ENCODE results near the gene SFR1.

DNA sequence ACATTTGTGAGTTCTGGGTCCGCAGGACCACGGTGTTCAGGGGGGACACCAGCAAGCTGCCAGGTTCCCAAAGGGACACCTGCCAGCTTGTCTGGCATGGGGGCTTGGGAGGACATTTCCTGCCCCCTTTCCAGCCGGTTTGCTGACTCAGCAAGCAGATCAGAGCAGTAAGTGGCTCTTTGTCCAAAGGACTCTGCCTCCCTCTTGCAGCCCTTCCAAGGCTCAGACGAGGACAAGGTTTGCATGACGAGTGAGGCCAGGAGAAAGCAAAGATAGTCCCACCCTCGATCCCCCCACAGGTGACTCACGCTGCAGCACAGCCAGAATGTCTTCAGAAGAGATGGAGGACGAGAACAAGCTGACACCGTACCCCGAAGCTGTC lies 49.0 kb downstream of the COL17A1 start:
- PRO-cap: no peak

- PRO-cap: bidirectional peak, plus-strand start at chr10:104122171, minus-strand start at chr10:104122055
Observed at GRCh38 chr10:104121788-104122198, at the start of gene SFR1. Gene SFR1 (plus strand): TSS chr10:104122171.

DNA sequence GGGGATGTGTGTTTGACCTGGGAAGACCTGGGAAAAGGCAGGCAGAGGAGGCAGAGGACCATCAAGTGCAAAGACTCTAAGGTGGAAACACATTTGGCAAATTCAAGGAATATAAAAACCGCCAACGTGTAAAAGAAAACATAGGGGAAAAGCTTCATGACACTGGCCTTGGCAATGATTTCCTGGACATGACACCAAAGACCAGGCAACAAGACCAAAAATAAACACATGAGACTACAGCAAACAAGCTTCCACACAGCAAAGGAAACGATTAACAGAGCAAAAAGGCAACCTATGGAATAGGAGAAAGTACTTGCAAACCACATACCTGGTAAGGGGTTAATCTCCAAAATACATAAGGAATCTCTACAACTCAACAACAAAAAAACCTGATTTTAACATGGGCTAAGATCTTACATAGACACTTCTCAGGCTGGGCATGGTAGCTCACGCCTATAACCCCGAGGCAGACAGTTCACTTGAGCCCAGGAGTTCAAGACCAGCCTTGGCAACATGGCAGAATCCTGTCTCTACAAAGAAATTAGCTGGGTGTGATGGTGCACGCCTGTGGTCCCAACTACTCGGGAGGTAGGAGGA lies 3.6 kb downstream of the GSTO1 start:
- PRO-cap: no peak

DNA sequence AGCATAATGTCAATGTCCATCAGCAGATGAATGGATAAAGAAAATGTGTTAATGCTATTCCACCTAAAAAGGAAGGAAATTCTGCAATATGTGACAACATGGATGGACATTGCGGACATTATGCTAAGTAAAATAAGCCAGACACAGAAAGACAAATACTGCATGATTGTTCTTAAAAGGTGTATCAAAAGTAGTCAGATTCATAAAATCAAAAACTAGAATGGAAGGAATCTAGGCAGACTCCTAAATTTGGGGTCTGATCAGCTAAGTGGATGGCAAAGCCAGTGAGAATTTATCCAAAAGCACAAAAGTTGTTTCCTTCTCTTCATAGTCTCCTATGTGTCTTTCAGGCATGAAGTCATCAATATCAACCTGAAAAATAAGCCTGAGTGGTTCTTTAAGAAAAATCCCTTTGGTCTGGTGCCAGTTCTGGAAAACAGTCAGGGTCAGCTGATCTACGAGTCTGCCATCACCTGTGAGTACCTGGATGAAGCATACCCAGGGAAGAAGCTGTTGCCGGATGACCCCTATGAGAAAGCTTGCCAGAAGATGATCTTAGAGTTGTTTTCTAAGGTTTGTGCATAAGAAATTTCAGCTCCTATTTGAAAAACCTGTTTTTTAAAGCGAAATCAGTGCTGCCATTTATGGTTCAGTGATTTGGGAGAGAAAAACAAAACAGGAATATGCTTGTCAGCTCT lies 4.7 kb downstream of the GSTO1 start:
- PRO-cap: no peak

GRCh38 chr10:104274627-104275841 lies 6.0 kb downstream of the GSTO2 start:
- PRO-cap: unidirectional peak, plus-strand start at chr10:104275130

DNA sequence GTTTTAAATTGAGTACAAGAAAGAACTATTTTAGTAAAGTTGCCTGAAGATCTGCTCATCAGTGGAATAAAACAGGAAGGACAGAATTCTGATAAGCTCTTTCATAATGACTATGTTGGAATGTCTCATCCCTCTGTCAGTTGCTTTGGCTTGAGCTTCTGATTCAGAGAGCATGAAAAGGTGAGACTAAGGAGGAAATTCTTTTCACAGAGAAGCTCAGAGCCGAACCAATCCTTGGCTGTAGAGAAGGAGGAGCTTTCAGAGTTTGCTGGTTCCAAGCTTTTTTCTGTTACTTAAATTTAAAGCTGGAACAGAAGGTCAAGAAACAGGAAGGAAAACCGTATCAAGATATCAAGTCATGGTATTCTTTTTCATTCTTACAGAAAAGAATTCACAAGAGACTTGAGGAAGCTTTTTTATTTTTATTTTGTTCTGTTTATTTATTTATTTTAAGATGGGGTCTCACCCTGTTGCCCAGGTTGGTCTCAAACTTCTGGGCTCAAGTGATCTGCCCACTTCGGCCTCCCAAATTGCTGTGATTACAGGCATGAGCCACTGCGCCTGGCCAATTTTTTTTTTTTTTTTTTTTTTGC lies 24.1 kb downstream of the GSTO2 start:
- PRO-cap: no peak

DNA sequence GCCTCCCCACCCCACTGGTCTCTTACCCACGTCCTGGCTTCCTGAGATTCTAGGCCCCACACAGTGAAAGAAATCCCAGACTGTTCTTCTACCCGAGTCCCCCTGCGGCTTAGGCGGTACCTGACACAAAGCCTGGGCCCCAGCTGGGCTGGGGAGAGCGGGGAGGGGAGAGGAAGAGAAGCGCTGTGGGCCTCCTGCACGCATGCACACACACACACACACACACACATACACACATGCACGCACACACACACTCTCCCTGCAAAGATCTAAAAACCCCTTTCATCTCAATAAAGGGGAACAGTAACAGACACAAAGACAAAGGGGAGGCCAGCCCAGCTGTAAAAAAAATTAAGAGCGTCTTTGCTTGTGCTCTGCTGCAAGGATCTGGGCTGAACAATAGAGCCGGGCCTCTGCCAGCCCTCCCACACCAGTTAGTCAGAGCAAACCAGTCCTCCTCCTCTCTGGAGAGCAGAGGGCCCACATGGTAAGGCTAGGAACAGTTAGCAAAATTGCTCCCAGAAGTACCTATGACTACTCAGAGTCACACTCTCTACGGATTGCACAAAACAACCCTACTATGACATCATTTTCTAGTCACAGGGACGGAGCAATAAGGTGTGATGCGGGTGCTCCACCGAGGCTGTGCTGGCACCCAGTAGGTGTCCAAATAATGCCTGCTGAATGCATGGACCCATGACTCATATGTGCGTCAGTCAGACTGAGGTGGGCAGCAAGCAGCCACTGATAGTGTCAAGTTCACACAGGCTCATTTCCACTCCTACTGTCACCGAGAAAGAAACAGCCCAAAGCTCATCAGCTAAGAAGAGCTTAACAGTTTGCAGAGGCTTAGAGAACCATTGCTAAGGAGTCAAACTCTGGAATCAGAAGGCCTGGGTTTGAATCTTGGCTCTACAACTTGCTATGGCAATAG lies 9.2 kb downstream of the ITPRIP start:
- PRO-cap: bidirectional peak, plus-strand start at position 155 of the sequence, minus-strand start at position 127 of the sequence; bidirectional peak, plus-strand start at position 430 of the sequence, minus-strand start at position 401 of the sequence

- PRO-cap: no peak
Observed at GRCh38 chr10:105644290-105644670, 1003.2 kb downstream of the SORCS3 start.

DNA sequence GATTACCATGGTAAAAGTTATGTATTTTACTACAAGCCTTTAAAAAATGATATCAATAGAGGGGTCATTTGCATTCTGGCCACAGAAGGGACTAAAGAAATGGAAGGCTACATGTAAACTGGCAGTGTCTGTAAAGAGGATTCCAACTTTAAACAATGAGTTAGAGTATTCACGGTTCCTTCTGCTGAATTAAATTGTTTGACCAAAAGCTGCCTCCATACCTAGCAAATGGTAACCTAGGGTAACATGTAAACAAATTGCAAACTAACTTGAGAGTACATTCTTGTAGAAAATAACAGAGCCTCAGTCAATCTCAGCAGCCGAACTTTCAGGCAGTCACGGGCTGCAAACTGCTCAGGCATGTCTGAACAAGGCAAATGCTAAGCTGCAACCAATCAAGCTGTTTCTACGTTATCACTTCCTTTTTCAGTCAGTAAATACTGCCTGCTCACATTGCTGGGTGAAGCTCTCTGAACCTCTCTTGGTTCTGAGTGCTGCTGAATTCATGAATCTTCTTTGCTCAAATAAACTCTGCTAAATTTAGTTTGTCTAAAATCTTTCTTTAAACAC lies 1212.5 kb downstream of the SORCS1 start:
- PRO-cap: bidirectional peak, plus-strand start at position 306 of the sequence, minus-strand start at position 157 of the sequence

DNA sequence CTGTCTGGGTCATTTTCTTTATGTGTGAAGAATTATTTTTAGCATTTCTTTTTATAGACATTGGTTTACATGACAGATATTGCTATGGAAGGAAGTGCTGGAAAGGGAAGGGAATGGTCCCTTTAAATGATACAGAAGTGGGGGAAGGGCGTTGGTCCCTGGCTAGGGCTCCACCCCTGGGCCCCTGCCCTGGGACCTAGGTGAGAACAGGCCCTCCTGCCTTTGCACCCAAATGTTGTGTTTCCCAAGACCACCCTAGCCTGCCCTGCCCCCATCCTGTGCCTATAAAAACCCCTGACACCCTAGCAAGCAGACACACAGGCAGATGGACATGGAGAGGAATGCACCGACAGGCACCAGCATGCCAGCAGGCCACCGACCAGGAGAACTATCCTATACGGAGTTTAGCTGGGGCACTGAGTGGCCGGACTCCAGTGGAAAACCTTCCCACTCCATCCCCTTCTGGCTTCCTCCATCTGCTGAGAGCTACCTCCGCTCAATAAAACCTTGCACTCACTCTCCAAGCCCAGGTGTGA lies 515.9 kb downstream of the SORCS1 start:
- PRO-cap: no peak

DNA sequence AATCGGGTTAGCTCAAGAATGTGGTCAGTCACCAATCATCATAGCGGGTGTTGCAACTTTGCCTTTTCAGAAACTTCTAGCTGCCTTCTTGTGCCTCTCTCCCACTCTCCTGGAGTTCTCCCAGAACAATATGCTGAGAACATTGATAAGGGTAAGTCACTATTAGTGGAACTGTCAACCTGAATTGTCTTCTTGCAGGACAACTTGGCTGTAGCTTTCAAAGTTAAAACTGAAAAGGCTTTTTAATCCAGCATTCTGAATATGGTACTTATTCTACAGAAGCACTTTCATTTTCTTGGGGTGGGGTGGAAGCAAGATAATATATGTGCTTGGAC lies 525.0 kb upstream of the SORCS1 start:
- PRO-cap: no peak

GRCh38 chr10:110048082-110048548 lies 40.3 kb downstream of the ADD3 start:
- PRO-cap: no peak

GRCh38 chr10:110171037-110171346 lies 36.4 kb upstream of the MXI1 start:
- PRO-cap: no peak

DNA sequence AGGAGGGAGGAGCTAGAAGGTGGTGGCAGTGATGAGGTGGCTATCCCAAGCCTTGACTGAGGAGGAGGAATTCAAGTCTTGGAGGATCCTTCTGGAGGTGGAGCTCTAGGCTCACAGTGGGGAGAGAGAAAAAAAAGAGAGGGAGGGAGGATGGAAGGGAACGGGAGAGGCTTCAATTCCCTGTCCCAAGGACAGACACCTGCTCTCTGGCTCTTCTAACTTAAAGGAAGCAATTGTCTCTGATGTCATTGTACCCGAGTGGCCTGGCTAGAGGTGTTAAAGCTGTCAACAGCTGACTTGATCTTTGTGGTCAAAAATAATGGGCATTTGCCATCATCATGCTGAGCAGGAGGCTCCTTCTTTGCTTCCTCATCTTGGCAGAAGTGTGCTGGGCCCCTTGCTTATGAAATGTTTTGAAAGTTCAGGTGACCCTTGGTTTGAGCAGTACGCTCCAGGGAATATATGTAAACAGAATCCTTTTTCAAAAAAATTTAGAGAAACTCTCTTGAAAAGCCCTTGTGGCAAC lies 8.4 kb downstream of the MXI1 start:
- PRO-cap: no peak

DNA sequence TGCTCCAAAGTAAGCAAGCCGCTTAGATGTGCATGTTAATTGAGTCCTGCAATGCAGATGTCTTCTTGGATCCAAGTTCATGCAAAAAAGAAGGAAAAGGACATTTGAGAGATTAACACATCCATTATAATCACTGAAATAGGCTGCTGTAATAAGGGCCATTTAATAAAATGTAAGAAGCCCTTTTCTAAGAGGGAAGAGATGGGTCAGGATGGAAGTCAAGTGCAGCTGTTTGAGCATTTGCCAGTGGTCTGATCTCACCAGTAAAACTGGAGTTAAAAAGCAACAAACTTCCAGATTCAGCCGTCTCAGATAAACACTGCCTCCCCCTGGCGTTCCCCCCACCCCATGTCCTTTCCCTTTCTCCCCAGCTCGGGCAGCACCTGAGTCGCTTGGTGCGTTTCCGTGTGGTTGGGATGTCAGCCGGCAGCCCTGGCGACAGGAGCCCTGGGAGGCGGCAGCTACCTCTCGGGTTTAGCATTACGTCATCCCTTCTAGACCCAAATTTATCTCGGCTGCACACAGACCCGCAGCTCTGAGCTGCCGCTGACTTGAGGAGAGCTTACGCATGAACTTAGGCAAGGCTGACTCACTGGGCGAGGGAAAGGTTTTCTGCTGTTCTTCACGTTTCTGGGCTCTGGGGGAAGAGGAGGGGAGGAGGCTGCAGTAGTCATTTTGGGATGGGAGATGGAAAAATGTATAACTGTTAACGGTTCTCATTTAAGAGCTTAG lies 14.2 kb downstream of the MXI1 start:
- PRO-cap: no peak

DNA sequence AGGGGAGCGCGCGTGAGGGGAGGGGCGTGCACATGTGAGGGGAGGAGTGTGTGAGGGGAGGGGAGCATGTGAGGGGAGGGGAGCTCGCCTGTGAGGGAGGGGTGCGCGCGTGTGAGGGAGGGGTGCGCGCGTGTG lies 19.2 kb downstream of the MXI1 start:
- PRO-cap: no peak

GRCh38 chr10:110456480-110456963 lies 41.2 kb upstream of the DUSP5 start:
- PRO-cap: no peak

GRCh38 chr10:110498048-110499046 lies 640 bp downstream of the DUSP5 start:
- PRO-cap: bidirectional peak, plus-strand start at chr10:110498301, minus-strand start at chr10:110498267

DNA sequence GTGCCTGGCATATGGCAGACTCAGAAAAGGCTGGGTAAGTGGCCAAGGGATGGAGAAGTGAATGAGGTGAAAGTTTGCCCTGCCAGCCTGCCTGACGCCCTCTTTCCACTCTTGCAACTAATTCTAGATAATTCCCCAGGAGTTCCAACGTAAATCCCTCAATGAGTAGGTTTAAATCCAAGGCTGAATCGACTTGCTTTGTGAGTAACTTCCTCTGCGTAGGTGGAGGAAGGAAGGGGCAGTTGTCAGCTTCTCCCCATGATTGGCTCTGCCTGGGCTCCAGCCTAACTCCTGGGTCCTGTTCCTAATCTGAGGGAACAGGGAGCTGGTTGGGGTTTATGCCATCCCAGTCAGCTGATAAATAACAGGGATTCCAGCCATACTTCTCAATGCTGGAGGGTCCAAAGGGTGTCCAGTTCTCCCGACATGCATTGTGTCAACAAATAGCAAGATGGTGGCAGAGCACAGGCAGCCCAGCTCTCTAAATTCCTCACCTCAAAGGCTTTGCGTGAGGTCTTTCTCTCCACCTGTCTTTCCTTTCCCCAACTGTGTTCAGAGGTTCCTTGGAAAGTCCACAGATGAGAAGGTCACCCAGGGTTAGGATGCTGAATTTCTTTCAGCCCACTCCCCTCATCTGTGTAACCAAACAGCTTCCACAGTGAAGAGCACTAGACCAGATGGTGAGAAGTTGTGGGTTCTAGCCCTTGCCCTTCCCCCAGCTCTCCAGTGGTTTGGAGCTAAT lies 14.4 kb downstream of the DUSP5 start:
- PRO-cap: no peak

GRCh38 chr10:110513699-110514348 lies 16.1 kb downstream of the DUSP5 start:
- PRO-cap: no peak

Data from endothelial cell (in vitro differentiated cells).